Vein endothelial cell (primary cell): ENCODE results near the genes HNRNPCL1, PRAMEF9 and PDPN.

- CAGE, long polyA plus RNA = no peak
Observed at GRCh38 chr1:12457956-12458931, 159.8 kb downstream of the DHRS3 start.

GRCh38 chr1:12596439-12597101, 21.4 kb downstream of the DHRS3 start:
- CAGE, long polyA plus RNA = no peak

GRCh38 chr1:12608987-12609594, 8.9 kb downstream of the DHRS3 start:
- CAGE, long polyA plus RNA = no peak

GRCh38 chr1:12848607-12849037, at the start of gene HNRNPCL1:
HNRNPCL1 (minus strand) TSS chr1:12848720.
- CAGE, long polyA plus RNA = no peak

DNA sequence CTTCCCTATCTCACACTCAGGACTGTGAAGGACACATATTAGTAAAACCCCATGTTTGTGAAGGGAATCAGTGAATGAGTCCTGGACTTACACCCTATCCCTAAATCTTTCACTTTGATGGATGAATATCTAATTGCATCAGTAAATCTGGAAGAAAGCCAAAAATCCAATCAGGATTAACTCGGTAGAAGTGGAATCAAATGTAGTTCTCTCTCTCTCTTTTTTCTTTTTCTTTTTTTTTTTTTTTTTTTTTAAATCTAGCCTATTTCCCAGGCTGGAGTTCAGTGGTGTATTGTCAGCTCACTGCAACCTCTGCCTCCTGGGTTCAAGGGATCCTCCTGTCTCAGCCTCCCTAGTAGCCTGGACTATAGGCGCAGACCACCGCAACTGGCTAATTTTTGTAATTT, at the start of gene PRAMEF9:
Gene PRAMEF9, plus strand, starts transcription at position 202 of the 407 bp plus-strand sequence.
- CAGE, long polyA plus RNA = no peak

- CAGE, long polyA plus RNA = no peak
Observed at GRCh38 chr1:13583336-13584340, at the start of gene PDPN. PDPN (plus strand) TSS chr1:13583832.

GRCh38 chr1:13585896-13586456, 2.3 kb downstream of the PDPN start:
- CAGE, long polyA plus RNA = no peak

GRCh38 chr1:13780835-13782109, 81.3 kb downstream of the PRDM2 start:
- CAGE, long polyA plus RNA = no peak

DNA sequence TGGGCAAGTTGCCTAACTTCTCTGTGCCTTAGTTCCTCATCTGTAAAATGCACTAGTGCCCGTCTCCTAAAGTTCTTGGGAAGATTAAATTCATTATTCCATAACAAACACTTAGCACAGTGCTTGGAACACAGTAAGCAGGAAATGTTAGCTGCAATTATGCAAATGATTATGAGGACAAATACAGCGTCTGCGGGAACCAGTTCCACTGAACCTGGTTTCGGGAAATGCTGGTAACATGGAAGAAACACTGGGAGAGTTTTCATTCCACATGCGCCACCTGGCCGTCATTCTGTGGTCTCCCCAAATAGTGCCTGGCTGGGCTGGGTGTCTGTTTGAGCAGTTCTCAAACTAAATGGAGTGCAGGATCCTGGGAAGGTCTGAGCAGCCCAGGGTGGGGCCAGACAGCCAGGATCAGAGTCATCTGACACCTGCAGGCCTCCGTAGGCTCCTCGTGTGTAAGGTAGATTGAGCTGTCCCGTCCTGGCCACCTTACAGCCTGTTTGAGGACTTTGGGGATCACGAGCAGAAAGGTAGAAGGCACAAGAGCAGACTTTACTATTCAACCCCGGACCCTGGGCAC, 101.7 kb downstream of the PRDM2 start:
- CAGE, long polyA plus RNA = no peak

- CAGE, long polyA plus RNA = no peak
Observed at GRCh38 chr1:13812847-13813417, 112.9 kb downstream of the PRDM2 start.

- CAGE, long polyA plus RNA = no peak
Observed at GRCh38 chr1:13900858-13901601, 201.0 kb downstream of the PRDM2 start.

DNA sequence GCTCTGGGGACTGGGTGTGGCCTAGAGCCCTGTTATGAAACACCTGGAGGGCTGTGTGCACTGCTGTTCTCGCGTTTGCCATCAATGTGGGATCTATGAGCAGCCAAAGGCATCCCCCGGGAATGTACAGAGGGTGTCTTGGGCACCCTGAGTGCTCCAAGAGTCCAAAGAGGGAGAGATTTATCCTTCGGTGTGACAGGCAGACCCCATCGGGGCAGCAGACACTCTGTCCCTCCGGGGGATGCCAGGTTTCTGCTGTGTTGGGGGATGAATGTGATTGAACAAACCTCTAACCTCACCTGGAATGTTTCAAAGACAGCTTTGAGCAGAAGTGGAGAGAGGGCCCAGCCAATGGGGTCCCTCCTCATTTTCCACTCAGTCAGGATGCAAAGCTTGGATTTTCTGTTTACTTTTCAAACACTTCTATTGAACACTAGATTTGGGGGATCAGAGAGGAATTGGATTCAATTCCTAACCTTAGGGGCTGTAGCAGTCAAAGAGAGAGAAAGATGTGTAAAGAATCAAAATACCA, 264.7 kb downstream of the KAZN start:
- CAGE, long polyA plus RNA = no peak

DNA sequence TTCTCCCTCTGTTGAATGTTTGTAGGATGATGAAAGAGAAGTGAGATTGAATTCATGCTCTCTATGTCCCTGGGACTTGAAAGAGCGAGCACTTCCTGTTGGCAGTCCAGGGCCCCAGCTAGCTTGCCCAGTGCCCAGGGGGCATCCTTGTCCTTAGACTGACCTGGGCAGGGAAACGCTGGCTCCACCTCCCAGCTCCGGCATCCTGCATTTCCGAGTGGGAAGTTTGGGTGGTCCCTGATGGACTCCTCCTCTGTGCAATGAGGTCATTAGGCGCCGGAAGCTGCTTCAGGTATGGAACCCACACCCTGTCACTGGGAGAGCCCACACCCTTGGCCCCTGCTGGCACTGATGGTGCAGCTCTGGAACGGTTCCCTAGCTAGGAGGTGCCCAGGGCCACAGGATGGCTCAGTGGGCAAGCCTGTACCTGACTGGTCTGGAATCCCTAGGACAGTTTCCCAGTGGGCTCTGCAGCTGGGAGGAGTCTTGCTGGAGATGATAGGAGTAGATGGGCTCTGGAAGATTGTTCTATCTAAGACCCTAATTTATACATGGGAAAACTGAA, 242.2 kb upstream of the TMEM51 start:
- CAGE, long polyA plus RNA = no peak

- CAGE, long polyA plus RNA = no peak
Observed at GRCh38 chr1:14930187-14931118, 223.1 kb upstream of the TMEM51 start.

- CAGE, long polyA plus RNA = no peak
Observed at GRCh38 chr1:15005137-15005739, 148.3 kb upstream of the TMEM51 start.

DNA sequence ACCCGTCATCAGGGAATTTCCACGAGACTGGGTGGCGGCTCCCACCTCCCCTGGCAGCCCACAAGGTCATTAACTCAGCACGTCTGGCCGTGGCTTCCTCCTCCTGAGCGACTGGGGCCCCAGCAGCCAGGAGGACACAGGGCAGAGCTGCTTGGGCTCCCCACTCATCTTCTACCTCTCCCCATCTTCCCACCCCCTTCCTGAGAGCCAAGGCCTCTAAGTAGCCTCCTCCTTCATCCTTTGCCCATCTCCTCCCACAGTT, 15.7 kb upstream of the TMEM51 start:
- CAGE, long polyA plus RNA = no peak

GRCh38 chr1:15152124-15153333, 1.0 kb upstream of the TMEM51 start:
- CAGE, long polyA plus RNA = no peak

DNA sequence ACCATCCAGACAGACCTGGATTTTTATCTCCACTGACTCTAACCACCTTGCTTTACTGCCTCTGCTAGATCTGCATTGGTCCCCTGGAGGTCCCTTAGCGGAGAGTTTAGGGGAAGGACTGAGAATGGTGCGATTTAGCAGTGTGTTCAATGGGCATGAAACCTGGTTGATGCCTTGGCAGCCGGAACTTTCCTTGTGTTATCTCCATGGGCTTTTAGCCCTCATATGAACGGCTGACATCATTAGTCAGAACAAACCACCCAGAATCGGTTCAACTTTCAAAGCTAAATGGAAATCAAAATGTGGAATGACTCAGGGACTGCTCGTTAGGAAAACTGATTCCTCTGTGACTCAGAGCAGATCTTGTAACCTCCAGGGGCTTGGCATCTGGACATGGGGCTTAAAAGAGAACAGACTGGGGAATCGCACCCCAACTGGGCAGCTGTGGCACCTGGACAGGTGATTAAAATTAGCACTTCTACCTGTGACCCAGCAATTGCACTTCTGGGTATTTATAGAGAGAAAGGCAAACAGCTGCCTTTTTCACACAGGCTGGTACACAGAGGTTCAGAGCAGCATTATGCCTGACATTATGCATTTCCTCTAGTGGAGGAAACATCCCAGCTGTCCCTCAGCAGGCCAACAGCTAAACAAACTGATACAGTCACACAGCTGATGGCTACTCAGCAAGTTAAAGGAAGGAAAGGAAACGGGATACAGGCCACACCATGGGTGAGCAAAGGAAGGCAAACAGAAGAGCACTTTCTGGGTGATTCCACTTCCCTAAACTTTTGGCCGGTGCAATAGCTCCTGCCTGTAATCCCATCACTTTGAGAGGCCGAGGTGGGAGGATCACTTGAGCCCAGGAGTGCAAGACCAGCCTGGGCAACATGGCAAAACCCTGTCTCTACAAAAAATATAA, 25.4 kb downstream of the TMEM51 start:
- CAGE, long polyA plus RNA = no peak

DNA sequence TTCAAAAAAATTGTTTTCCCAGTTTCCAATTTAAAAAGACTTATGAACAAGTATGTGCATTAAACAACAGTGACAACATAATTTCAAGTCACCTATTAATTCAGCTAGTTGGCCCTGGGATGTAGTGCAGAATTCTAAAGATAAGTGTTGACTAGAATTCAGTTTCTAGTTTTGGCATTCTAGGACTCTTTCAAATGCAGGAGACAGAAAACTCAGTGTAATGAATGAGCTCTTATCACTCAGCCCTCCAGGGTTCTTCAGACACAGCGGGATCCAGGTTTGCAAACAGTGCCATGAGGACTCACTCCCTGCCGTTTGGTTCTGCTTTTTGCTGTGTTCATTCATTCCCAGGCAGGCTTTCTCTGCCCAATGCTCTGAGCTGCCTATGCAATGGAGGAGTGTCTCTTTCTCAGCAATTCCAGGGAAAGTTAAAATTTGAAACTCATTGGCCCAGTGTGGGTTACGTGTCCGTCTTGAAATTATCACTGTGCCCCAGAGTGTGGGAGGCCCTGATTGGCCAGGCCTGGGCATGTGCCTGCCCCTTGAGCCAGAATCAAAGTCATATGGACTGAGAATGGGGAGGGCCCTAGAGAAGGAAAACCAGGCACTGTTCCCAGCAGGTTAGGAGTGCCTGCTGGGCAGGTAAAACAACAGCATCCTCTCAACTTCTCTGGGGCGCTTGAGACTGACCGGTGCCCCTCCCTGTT, 43.3 kb downstream of the TMEM51 start:
- CAGE, long polyA plus RNA = no peak

- CAGE, long polyA plus RNA = no peak
Observed at GRCh38 chr1:15322940-15323553, 76.0 kb downstream of the FHAD1 start.